Sternocleidomastoid (tissue), 1 donor: Measurements from ENCODE around the genes DDX17 and CBX6.

DNA sequence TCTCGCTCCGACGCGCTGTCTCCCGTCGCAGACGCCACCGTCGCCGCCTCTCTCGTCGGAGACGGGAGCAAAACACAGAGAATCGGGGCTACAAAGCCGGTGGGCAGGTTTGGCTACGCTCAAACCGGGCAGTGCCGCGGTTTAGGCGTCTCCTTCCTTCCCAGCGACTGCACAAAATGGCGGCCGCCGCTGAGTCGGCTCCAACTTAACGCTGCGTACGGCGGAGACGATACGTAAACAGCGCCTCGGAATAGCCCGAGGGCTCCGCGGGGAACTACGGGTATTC lies at the start of gene DDX17:
DDX17 (minus strand) TSS at position 181 of the 286 bp plus-strand sequence.
- PRO-cap, result bidirectional peak, plus-strand start outside the sequence, minus-strand start at position 169 of the sequence

DNA sequence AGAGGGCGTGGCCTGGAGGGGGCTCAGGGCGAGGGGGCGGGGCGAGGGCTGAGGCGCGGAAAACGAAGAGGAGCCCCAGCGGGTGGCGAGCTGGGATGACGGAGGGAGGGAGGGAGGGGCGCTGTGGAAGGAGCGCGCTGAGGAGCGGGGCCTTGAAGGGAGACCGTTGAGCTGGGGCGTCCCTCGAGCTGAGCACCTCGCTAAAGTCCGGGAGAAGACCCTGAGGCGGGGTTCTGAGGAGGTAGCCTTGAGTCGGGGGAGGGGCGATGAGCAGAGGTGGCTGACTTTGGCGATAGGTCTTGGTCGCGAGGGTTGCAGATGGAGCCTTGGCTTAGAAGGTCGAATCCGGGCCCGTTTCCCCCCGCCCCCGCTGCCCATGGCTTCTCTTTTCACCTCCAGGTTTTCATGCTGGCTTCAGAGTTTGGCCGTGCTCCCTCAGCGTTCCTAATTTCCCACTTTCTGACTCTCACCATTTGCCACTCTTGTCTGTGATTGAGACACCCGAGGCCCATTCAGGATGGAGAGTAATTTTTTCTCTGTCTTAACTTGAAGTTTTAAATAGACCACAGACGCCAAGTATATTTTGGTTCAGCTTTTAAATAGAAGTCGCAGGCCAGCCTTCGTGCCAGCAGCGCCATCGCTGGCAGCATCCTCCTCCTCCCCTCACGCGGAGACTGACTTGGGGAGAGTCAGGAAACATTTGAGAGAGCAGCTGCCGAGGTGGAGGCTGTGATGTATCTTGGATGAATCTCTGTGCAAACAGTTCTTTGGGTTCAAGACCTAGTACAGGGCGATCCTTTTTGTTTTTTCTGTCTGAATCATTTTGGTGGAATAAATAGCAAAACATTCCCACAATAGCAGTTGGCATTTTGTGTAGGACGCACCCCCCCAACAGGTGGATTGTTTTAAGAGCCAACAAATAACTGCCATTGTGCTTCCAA lies 641 bp upstream of the DMC1 start:
- PRO-cap, result bidirectional peak, plus-strand start at position 130 of the sequence, minus-strand start outside the sequence; unidirectional peak, minus-strand start at position 676 of the sequence

DNA sequence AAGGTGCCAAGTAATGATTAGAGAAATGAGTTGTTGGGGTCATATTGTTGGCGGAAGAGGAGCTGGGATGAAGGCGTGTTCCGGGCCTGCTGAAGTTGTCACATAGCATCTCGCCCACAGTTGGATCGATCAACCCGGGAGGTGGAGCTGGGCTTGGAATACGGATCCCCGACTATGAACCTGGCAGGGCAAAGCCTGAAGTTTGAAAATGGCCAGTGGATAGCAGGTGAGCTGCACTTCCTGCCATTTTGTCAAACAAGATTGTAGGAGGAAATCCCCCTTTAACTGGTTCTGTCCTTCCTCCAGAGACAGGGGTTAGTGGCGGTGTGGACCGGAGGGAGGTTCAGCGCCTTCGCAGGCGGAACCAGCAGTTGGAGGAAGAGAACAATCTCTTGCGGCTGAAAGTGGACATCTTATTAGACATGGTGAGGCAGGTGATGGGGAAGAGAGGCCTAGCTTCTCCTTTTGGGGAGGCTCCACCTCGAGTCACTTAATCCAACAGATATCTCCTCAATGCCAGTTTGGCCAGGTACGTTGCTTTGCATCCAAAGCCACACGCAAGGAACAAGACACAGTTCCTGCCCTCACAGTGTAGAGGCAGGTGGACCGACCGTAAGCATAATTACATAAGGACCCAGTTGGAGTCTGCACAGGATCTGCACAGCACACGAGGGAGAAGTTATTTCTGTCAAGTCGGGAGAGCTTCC lies 10.8 kb upstream of the TOMM22 start:
- PRO-cap, result no peak

GRCh38 chr22:38693777-38694460 lies 6.8 kb downstream of the JOSD1 start:
- PRO-cap, result no peak

DNA sequence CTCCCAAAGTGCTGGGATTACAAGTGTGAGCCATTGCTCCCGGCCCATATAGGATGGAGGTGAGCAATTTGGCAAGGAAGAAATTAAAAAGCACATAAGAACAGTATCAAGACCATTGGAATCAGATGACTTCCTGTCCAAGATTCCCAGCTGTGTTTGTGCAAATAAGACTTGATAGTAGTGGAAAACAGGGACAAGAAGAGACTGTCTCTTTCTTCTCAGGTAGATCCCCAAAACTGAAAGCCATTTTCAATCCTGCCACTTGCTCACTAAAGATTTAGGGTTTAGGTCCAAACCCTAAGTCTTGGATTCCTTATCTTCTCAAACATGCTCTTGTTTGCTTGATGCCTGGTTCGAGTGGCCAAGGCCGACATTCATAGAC lies 1.2 kb upstream of the GTPBP1 start:
- PRO-cap, result no peak

- PRO-cap, result no peak
These were observed 20.4 kb downstream of the GTPBP1 start for GRCh38 chr22:38725868-38726772.

GRCh38 chr22:38741287-38741885 lies 14.4 kb downstream of the SUN2 start:
- PRO-cap, result no peak

DNA sequence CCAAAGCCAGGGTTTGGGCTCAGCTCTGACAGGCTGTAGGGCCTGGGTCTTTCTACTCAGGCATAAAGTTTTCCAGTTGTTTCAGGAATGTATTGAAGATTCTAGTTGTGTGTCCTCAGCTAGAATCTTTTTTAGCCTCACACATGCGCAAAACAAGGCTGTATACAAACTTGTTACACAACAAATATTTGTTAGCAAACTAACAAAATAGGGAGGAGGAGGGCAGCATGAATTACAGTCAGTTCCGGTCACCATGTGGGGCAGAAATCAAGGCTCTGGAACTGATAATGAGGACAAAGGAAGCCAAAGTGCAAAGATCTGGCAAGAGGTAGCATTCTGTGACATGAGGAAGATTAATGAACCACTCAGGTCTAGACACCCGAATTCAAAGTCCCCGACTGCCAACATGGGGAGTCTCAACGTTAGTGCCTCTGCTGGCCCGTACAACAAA lies 2.0 kb downstream of the SUN2 start:
- PRO-cap, result no peak

GRCh38 chr22:38871405-38872561 lies at the start of gene CBX6:
Gene CBX6, minus strand, starts transcription at chr22:38872216.
- PRO-cap, result bidirectional peak, plus-strand start at chr22:38872464, minus-strand start at chr22:38872216

DNA sequence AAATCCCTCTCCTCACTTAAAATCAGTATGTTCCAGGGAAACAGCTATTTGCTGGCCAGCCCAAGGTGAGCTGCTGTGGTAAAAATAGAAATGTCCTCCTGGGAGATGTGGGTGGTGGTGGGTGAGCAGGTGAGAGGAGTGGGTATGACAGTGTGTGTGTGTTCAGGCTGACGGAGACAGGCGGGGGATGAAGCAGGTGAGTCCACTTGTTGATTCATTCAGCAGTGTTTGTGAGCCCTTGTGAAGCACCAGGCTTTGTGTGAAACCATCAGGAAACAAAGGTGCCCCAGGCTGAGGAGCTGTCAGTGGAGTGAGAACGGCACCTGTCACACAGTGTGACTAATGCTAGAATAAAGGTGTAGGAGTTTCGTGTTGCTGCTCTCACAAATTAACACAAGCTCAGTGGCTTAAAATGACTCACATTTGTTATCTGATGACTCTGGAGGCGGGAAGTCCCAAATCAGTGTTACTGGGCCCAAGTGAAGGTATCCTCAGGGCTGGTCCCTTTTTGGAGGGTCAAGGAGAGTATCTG lies 1.9 kb upstream of the CBX6 start:
- PRO-cap, result no peak

GRCh38 chr22:38936300-38936499 lies 21.2 kb upstream of the APOBEC3A start:
- PRO-cap, result unidirectional peak, minus-strand start at chr22:38936416

DNA sequence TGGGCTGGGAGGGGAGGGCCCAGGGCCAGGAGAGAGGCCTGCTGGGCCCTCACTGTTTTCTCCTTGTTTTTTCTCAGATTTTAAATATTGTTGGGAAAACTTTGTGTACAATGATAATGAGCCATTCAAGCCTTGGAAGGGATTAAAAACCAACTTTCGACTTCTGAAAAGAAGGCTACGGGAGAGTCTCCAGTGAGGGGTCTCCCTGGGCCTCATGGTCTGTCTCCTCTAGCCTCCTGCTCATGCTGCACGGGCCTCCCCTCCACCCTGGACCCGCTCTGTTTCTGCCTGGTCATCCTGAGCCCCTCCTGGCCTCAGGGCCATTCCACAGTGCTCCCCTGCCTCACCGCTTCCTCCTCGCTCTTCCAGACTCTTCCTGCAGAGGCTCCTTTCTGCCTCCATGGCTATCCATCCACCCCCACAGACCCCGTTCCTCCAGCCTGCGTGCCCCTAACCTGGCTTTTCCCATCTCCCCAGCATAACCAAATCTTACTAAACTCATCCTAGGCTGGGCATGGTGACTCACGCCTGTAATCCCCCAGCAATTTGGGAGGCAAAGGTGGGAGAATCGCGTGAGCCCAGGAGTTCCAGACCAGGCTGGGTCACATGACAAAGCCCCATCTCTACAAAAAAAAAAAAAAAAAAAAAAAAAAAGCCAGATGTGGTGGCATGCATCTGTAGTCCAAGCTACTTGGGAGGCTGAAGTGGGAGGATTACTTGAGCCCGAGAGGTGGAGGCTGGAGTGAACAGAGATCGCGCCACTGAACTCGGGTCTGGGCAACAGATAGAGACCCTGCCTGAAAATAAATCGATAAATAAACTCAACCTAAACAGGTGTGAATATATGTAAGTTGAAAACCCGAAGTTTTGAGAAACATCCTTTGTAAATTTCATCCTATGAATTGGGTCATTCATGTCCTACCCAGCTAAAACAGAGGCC lies 2.5 kb upstream of the APOBEC3D start:
- PRO-cap, result no peak

DNA sequence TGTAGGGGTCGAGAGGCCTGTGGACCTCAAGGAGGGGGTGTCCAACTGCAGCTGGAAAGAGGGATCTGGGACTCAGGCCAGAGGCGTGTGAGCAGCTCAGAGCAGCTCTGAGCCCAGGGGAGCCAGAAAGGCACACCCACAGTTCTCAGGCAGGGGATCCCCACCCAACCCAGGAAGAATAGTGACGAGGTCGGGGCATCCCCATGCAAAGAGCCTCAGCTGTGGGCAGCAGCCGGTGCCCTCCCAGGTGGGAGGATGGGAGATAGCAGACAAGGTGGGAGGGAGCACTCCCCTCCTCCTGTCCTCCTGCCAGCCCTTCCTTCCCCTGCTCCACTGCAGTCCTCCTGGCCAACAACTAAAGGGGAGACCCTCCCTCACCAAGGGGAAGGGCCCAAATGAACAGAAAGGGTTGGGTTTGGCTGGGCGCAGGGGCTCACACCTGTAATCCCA lies 2.5 kb downstream of the APOBEC3H start:
- PRO-cap, result no peak

GRCh38 chr22:39233353-39234228 lies 11.2 kb downstream of the PDGFB start:
- PRO-cap, result no peak

DNA sequence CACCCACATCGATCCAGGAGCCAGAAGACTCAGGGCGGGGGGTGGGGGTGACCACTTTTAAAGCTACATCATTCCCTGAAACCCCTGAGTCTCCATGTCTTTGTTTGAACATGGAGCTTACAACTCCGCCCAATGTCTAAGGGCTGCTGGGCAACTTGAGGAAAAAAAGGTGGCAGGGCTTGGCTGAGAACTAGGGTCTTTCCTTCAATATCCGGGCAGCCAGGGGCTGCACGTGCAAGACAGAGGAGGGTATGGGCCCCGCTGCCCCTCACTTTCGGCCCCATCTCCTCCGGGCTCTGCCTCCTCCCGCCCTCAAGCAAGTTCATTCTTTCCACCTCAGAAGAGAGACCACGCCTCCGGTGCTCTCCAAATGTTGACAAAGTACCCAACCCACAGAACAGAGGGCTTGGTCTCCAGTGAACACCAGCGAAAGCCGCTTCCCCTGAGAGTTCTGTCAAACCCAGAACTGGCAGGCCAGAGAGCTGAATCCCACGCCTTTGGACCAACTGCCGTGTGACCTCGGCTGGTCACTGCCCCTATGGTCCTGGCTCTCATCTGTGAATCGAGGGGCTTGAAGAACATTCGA lies 7.4 kb downstream of the PDGFB start:
- PRO-cap, result bidirectional peak, plus-strand start at position 395 of the sequence, minus-strand start at position 298 of the sequence

DNA sequence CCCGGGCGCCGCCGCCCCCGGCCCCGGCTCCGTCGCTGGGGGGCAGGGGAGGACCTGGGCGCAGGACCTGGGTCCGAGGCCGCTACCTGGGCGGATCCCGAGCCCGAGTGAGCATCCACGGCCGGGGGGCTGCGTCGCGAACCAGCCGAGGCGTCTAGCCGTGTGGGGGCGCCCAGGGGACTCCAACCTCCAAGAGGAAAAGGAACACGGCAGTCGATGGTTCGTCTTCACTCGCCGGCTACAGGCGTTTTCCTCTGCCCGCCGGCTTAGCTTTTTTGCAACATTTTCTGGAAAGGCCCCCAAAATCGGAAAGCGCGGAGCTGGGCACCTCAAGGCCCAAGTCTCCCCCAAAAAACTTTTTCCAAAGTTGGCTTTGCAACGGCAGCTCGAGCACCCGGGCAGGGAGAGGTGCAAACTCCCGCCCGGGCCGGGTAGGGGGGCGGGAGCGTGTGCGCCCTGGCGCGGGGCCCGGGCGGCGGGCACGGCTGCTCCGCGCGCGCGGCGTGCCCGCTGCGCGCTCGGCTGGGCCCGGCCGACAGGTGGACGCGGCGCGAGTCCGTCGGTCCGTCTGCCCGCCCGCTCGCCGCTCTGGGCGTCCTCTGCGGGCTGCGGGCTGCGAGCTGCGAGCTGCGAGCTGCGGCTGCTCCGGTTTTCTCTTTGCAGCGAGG lies 527 bp downstream of the PDGFB start:
- PRO-cap, result no peak

DNA sequence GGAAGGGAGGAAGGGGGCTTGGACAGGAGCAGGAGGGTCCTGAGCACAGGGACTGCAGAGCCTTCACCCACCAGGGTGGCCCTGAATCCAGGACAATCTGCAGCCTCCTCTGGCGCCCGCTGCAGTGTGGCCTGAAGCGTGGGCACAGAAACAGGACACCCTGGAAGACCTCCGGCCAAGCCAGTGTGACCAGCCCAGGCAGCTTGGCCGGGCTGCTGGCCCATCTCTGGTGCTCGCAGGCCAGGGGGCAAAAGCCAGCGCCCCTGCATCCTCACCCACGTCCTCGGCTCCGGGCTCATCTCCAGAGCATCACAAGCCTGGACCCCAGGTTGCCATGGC lies 9.2 kb upstream of the PDGFB start:
- PRO-cap, result no peak

DNA sequence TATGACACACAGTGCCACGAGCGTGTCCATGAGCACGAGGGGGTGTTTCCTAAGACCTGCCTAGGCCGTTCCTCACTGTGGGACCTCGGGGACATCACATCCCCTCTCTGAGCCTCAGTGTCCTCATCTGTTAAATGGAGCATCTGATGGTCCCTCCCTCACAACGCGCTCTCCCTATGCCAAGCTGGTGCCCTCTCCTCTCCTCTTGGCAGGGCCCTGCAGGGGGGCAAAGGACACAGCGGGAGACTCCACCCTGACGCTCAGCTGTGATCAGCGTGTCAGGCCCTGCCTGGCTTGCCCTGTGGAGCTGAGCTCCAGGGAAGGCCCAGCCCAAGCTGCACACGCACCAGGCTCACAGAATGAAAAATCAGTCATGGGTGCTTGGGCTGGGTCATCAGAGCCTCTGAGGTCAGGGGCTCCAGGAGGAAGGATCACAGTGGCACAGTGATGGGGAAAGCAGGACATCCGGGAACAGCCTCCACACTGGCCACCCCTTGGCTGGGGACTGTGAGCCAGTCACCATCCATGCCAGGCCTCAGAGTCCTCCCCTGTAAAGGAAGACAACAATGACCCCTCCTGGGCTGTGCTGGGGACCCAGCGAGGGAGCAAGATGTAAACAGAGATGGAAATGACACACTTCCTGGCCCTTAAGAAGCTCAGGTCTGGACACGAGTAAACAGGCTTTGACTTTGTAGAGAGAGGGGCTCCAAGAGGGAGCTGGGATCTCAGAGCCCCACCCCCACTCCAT lies 36.7 kb downstream of the RPL3 start:
- PRO-cap, result bidirectional peak, plus-strand start at position 571 of the sequence, minus-strand start at position 361 of the sequence

DNA sequence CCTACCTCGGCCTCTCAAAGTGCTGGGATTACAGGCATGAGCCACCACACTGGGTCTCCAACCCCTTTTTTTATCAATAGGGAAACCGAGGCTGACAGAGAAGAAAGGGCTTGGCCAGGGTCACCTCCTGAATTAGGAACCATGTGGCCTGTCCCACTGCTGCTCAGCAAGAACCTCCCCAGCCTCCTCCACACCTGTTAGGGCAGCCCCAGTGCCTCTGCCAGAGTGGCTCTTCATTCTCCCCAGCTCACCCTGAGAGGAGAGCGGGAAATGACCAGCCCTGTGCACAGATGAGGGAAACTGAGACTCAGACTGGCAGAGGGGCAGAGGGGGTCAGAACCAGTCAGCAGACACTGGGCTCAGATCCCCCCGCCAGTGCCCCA lies 30.3 kb downstream of the RPL3 start:
- PRO-cap, result no peak

GRCh38 chr22:39311474-39311932 lies 7.9 kb downstream of the RPL3 start:
- PRO-cap, result no peak